AG09309 (cell line): ENCODE measurements around the genes MYL4, ITGB3, PNPO and HOXB3.

- RRBS: no CpG with 5 or more reads among the region's 4 CpGs
Observed at GRCh38 chr17:46098265-46098861, 94.9 kb downstream of the KANSL1 start.

DNA sequence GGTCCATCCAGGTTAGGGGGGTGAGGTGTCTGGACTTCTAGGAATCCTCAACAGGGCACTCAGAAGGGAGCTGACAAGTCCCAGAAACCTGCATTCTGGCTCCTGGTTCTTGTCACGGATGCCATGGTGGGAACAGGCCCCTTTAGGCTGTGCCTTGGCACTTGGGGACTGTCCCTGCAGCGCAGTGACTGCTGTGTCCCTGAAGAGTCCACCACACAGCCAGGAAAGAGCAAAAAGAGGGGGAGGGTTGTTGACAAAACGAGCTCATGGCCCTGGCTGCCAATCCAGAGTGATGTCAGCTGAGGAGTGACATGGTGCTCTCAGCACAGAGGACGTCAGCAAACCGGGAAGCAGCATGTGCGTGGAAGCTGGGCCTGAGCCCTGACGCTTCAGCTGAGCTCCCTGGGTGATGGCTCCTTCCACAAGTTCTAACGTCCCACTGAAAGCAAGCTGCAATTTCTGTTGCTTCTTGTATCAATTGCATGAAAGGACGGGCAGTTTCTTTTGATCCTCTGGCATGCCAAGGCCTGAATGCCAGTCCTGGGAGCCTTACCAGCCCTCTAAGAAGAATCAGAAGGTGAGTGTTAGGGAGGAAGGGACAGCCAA, 14.5 kb upstream of the WNT3 start:
- RRBS: no CpG with 5 or more reads among the region's 9 CpGs

DNA sequence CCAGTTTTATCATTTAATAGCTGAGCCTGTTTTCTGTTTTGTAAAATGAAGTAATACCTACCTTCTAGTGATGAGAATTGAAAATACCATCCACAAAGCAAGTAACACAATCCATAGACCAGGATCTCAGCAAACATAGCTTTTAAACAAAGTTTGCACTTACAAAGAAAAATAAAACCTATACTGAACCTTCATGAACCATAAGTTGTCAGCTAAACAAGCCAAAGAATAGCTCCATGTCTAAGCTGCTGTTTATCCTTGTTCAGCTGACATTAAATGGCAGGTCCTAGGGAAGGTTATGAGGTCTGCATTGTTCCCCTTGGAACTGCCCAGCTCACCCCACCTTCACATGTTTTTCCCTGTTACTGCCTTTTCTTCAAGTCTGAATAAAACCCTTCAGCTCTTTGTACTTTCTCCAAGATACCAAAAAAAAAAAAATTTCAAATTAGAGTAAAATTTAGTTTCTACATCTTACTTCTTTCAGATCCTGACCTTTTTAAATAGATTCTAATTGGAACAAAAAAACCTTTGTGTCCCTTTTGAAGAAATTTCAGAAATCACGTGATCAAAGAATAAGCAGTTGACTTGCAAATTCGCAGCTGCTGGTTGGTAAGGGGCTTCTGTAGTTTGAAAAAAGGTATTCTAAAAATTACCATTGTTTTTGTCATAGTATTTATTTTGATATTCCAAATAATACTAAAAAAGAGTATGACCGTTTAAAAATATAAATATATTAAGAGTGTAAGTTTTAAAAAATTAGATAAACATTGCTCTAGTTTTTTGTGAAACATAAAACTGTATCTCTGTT, 71.8 kb downstream of the CDC27 start:
- RRBS: no CpG with 5 or more reads among the region's 3 CpGs

- RRBS: no CpG with 5 or more reads among the region's 9 CpGs
Observed at GRCh38 chr17:47208732-47210010, at the start of gene MYL4. TSS of gene MYL4 (plus strand) at chr17:47209348.

DNA sequence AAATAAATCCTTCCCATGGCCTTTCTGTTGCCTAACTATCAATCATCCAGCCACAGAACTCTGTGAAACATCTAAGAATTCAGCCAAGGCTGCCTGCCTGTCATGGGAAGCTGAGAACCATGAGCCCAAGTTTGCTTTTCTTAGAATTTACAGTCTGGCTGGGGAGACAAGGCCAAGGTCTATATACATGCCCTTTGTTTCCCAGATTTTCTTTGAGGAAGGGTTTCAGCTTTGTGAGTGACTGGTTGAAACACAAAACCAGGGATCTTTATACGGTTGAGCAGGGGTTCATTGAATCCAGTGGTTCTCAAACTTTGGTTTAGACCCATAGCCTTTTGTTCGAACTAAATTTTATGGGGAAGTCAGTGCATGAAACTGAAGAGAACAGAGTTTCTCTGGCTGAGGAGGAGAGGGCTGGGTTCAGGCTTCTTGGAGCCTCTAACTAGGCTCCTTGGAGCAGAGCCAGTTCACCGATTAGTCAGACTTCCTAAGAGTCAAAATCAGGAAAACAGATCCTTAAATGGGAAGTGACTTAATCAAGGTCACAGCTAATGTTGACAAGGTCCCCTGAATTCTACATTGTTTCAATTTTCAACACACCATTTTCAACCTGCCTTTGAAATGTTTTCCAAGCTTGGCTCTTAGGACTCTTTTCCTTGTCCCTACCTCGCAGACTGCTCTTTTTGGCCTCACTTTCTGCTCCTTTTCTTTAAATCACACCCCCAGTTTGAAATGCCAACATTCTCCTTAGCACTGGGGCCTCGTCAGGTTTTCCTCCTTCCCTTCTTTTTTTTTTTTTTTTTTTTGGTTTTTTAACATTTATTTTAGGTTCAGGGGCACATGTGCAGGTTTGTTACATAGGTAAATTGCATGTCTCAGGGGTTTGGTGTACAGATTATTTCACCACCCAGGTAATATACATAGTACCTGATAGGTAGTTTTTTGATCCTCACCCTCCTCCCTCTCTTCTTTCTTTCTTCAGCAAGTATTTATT, 16.2 kb downstream of the MYL4 start:
- RRBS: no CpG with 5 or more reads among the region's 5 CpGs

DNA sequence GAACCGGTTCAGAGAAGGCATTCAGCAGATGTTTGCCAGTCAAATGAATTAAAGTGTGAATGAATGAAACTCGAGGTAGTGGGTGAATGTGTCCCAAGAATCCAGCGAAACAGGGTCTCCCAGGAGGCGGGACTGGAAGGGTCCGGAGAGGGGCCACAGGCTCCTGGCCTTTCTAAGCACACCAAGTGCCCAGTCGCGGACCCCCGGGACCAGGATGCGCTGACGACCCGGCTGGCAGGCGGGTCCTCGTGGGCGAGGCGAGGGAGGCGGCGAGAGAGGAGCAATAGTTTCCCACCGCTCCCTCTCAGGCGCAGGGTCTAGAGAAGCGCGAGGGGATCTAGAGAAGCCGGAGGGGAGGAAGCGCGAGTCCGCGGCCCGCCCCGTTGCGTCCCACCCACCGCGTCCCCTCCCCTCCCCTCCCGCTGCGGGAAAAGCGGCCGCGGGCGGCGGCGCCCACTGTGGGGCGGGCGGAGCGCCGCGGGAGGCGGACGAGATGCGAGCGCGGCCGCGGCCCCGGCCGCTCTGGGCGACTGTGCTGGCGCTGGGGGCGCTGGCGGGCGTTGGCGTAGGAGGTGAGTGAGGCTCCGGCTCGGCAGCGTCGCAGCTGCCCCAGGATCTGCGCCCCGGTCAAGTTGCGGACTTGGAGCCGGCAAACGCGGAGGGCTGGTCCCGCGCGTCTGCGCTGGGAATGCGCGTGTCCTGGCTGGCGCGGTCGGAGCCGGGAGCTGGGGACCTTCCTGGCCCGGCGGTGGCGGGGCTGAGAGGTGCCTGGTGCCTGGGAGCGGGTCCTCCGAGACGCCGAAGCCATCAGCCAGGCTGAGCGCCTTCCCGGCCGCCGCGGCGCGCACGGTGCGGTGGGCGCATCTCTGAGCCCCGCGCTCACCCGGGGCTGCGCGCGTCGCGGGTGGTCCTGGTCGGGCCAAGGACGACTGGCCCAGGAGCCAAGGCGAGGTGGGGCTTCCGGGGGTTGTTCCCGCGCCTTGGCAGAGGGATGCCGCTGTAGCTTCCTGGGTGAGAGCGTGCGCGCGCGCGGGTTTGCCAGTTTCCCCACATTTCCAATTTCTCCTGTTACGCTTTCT, at the start of gene ITGB3:
Gene ITGB3 (plus strand): TSS at position 459 of the 1,079 bp plus-strand sequence.
- RRBS: 2% methylated on average over 57 of the region's 118 CpGs

DNA sequence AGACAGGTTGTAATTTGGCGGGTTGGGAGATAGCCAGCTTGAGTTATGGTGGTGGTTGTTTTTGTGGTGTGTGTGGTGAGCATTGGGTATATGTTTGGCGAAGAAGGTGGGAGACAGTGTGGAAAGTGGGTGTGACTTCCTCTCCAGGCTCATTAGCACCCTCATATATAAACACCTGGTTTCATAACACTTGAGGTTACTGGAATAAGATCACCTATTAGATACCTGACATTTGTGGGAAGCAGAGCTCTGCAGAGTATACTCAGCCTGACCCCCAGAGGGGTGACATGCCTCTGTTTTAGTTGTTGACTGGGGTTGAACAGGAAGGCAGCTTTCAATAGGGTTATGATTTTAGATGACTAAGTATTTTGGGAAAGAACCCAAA, 18.5 kb upstream of the EFCAB13 start:
- RRBS: no CpG with 5 or more reads among the region's 2 CpGs

- RRBS: no CpG with 5 or more reads among the region's 1 CpG
Observed at GRCh38 chr17:47417572-47417957, 93.8 kb downstream of the EFCAB13 start.

DNA sequence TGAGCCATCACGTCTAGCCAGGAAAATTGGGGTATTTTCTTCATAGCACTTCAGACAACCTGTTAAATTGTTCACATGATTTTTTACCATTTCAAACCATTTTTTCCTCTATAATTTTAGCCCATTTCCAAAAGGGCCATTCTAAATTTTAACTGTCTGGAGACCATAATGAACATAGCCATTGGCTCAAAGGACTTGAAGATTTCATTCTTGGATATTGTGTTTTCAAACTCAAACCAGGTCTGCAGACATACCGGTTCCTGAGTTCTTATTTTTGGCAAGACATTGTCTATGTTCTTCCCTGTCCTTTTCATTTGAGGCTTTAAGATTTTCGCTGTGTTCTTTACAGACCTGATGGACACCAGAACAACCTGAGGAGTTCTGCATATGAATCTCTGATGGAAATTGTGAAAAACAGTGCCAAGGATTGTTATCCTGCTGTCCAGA, 21.3 kb upstream of the TBKBP1 start:
- RRBS: no CpG with 5 or more reads among the region's 3 CpGs

GRCh38 chr17:47735490-47736182, 2.6 kb downstream of the TBX21 start:
- RRBS: no CpG with 5 or more reads among the region's 4 CpGs

DNA sequence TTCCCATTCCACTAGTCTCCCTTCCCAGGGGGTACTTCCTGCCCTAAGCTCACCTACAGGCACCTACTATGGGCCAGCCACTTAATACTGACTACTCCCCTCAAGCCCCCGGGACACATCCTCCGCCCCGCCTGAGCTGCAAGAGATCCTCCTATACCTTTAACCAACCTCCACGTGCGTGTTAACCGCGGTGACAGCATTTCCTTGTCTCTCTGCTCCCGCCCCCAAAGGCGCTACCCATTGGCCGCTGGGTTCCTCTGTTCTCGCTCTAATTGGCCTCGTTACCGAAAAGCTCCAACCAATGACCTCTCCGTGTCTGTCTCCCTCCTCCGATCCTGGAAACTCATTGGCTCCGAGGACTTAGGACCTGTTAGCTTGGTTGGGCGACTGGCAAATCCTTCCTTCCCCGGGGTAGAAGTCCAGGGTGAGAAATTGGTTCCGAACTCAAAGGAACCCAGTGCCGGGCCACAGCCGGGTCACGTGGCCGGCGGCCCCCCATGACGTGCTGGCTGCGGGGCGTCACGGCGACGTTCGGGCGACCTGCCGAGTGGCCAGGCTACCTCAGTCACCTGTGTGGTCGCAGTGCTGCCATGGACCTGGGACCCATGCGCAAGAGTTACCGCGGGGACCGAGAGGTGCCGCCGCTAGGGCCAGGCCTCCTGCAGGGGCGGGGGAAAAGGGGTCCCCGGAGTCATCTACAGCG, at the start of gene PNPO:
Gene PNPO (plus strand): TSS at position 393 of the 703 bp plus-strand sequence.
- RRBS: 3% methylated on average over 2 of the region's 43 CpGs

GRCh38 chr17:47953129-47953455, 4.6 kb downstream of the PRR15L start:
- RRBS: no CpG with 5 or more reads among the region's 5 CpGs

- RRBS: no CpG with 5 or more reads among the region's 5 CpGs
Observed at GRCh38 chr17:47967532-47968186, 3.3 kb upstream of the CDK5RAP3 start.

GRCh38 chr17:47983957-47984430, 13.1 kb downstream of the CDK5RAP3 start:
- RRBS: no CpG with 5 or more reads among the region's 8 CpGs

GRCh38 chr17:48337945-48338607, 91.9 kb downstream of the SKAP1 start:
- RRBS: no CpG with 5 or more reads among the region's 7 CpGs

DNA sequence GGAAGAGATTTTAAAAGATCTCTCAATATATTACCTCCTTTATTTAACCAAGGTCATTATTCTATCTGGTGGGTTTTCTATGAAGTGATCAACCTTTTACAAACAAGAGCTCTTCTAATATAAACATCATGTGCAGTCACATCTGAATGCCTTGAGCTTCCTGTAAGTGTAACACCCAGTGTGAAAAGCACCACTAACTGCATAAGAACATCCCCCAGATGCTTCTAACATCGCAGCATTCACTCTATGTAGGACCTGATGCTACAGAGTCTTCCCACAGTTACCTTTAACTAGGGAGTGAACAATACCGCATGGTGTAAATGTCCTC, 16.4 kb downstream of the SKAP1 start:
- RRBS: no CpG with 5 or more reads among the region's 2 CpGs

DNA sequence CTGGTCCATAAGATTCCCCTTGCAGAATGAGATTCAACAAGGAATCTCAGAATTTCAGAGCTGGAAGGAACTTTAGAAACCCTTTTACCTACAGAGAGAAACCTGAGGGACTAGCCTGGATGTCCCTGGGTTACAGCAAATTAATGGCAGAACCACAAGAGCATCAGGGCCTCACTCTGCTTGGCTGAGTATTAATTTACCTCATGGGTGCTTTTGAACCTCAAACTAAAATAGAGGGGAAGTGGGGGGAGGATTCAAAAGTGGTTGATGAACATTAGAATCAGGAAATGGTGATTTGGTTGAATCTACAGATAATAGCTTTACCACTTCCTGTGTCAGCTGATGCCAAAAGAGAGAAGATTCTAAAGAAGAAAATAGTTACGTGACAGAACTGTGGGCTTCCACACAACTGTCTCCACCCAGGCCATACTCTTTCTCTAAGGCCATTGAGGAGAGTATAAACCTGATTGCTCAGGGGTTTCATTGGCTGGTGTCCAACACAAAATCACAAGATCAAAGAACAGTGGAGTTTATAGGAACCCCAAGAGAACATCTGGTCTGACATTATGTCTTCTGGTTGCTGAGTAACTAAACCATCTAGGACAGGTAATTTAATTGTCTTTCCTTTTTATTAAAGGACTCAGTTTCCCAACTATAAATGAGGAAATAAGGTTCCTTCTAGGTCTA, 11.3 kb upstream of the SKAP1 start:
- RRBS: no CpG with 5 or more reads among the region's 1 CpG

GRCh38 chr17:48528013-48528637, 2.7 kb downstream of the HOXB1 start:
- RRBS: no CpG with 5 or more reads among the region's 5 CpGs

DNA sequence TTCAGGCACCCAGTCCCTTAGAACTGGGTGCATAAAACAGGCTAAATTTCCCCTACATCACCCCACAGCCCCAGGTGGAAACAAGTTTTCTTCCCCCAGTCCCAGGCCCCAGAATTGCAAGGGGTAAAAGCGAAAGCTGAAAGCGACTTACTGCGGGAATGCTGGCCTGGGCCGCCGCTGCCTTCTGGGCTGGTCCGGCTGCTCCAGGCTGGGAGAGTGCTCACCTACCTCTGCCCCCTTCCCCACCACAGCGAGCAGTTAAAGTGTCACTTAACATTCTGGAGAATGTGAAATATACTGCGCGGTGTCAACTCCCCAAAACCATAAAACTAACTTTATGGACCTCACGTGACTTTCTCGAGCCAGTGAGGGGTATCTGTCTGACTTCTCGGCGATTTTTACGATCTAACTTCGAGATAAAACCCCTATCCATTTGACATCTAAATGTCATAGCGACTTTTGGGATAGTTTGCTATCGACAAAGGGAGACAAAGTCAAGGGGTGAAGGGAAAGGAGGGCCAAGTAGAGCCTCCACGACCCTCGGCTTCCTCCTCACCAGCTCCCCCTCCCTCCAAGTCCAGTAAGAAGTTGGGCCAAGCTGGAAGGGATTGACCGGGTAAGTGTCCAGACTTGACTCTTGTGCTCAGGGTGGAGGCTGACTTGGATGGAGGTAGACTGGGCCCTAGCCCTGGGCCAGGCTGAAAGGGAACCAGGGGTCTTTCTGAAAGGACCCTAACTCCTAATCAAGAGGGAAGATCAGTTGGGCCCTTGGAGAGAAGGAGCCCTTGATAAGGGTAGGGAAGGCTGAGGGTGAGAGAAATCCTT, at the start of gene HOXB3:
Gene HOXB3 (minus strand): TSS at position 268 of the 825 bp plus-strand sequence.
- RRBS: no CpG with 5 or more reads among the region's 20 CpGs

DNA sequence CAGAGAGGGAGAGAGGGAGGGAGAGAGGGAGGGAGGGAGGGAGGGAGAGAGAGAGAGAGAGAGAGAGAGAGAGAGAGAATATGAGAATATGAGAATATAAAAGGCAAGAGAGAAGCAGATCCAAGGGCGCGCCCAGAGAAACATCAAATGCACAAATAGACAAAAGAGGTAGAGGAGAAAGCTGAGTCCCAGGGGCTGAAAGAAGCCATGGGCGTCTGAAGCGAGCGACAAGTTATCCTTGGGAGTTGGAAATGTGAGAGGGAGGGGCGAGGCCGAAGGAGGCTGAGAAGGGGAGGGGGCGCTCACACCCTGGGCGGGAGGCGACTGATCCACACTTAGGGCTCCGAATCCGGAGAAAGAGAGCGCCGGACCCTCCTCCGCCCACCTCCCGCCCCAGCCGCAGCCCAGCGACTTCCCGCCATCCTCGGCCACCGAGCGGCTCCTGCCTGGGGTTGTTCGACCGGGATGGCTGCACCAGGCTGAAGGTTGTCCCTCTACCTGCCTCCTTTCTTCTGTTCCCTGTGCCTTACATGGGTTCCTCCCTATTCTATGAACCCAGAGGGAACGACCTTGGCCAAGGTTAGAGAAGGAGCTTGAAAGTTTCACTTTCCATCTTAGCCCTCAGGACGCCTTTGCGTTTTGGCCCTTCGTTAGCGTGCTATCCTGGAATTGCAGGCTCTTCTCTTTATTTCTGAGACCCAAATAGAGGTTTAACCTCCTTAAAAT, 21.1 kb upstream of the HOXB9 start:
- RRBS: 5% methylated on average over 8 of the region's 29 CpGs